Right ventricle myocardium (tissue), 1 donor: Measurements from ENCODE around the genes MYO5A, ONECUT1 and TCF12.

- PRO-cap, 2 experiments: peak in 2 of 2 experiments; most common plus-strand start chr15:52529002 (in 2); most common minus-strand start chr15:52528880 (in 2)
Observed at GRCh38 chr15:52527975-52529105, at the start of gene MYO5A. Gene MYO5A, minus strand, starts transcription at chr15:52528880.

DNA sequence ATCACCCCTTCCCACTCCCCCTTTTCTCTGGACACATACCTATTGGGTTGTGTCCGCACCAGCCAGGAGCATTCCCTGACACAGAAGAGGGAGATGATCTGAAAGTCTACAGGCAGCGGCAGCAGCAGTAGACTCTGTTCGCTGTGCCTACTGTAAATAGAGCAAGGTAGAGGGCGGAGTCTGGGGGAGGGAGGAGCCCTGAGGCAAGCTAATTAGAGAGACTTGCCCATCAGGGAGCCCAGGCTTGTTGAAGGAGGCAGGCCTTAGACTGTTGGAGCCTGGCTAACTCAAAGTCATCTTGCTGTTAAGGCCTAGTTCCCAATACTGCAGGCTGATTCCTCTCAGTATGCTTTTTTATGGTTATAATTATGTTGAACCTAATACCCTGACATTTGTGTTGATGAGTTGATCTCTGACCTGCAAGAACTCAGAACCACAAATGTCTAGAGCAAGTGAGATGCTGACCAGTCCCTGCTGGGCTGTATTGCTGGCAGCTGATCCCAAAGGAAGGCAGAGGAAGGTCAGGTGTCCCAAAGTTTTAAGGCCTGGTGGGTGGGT is 30.6 kb upstream of the ATOSA start:
- PRO-cap, 2 experiments: no peak in any of the 2 experiments

- PRO-cap, 2 experiments: no peak in any of the 2 experiments
Observed at GRCh38 chr15:52710245-52710692, 31.1 kb upstream of the ATOSA start.

- PRO-cap, 2 experiments: peak in 1 of 2 experiments; most common plus-strand start chr15:52790445 (in 1); most common minus-strand start chr15:52790321 (in 1)
Observed at GRCh38 chr15:52789776-52790662, at the start of gene ONECUT1. Gene ONECUT1, minus strand, starts transcription at chr15:52790336.

DNA sequence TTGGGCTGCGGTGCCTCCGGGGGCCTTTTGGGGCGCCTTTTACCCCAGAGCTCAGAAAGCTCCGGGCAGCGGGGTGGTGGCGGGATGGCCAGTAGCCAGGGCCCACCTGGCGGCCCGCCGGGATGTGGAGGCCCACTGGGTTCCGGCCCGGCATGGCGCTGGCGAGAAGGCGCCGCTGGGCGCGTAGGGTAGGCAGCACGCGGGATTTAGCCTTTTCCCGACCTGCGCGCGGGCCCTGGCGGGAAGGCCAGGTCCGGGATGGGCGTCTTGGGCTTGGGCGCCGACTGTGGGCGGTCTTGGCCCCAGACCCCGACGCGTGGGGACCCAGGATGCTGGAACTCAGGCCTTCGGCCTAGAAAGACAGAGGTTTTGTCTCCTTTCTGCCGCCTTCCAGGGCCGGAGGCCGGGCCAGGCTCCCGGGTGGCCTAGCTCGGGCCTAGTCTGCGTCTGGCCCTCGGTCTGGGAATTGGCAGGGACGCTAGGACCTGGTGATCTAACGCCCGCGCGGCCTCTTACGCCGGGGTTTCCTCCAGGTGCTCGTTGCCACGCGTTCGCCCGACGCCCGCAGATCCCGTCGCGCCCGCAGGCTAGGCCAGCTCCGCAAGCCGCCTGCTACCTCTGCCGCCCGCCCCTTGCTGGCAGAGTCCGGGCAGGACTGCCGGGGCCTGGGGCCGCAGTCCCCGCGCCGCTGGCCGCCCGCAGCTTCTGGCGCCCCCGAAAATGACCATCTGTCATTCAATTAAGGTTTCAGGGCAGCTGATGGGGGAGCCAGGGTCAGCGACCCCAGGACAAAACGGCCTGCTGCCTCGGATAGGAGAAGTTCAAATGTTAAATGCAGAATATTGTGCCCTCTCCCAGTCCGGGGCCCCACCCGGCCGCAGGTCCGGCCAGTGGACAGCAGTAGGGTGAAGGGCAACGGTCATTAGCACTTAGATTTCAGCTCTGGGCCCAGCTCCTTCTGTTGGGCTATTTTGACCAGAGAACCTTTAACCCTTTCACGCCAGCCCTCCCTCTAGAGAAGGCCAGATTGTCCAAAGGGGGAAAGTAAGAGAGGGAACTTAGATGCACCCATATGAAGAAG is 15.8 kb upstream of the ONECUT1 start:
- PRO-cap, 2 experiments: no peak in any of the 2 experiments

DNA sequence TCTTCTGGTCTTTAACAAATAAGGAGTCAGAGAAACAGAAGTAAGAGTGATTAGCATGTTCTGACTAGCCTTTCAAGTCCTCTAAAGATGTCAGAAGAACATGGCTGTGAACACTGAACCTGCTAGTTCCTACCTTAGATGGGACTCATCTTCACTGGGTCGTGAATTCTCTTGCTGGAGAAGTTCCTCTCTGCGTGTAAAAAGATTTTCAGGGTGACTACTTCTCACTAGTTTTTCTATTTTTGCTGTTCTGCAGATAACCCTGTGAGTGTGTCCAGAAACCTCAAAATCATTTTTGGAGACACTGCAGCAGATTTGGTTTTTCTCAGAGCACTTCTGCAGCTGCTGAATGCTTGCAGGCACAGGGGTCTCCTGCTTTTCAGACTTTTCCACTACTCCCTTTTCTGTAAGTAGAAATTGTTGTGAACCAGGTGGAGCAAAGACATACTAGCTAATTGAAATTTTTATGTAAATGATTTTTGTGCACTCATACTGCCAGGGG is 185.4 kb upstream of the ONECUT1 start:
- PRO-cap, 2 experiments: no peak in any of the 2 experiments

- PRO-cap, 2 experiments: no peak in any of the 2 experiments
Observed at GRCh38 chr15:53030623-53031246, 240.6 kb upstream of the ONECUT1 start.

- PRO-cap, 2 experiments: no peak in any of the 2 experiments
Observed at GRCh38 chr15:53438508-53438987, 320.9 kb downstream of the WDR72 start.

DNA sequence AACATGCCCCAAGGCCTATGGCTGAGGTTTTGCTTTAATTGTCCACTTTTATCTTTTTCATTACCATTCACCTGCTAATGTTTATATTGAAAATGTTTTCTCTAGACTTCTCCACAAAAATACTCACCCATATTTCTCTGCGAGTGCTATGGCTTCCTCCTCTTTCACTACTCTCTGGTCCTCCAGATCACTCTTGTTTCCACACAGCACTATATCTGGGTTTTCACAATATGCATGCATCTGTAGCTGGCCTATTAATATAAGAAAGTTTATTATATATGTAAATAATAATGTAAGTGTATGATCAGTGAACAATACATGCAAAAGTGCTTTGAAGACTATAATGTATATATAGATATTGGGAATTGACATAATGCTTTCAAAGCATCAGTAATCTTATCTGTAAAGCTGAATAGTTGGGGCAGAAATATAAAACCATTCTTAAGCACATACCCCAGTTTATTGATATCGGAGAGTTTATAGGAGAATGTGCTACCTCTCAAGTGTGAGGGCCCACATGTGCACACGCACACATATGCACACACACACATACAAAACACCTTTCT is 27.1 kb upstream of the RSL24D1 start:
- PRO-cap, 2 experiments: no peak in any of the 2 experiments

- PRO-cap, 2 experiments: no peak in any of the 2 experiments
Observed at GRCh38 chr15:55372655-55373200, 35.4 kb downstream of the CCPG1 start.

GRCh38 chr15:55401163-55401744 is 6.9 kb downstream of the CCPG1 start:
- PRO-cap, 2 experiments: no peak in any of the 2 experiments

- PRO-cap, 2 experiments: no peak in any of the 2 experiments
Observed at GRCh38 chr15:55916971-55917535, 76.4 kb downstream of the NEDD4 start.

DNA sequence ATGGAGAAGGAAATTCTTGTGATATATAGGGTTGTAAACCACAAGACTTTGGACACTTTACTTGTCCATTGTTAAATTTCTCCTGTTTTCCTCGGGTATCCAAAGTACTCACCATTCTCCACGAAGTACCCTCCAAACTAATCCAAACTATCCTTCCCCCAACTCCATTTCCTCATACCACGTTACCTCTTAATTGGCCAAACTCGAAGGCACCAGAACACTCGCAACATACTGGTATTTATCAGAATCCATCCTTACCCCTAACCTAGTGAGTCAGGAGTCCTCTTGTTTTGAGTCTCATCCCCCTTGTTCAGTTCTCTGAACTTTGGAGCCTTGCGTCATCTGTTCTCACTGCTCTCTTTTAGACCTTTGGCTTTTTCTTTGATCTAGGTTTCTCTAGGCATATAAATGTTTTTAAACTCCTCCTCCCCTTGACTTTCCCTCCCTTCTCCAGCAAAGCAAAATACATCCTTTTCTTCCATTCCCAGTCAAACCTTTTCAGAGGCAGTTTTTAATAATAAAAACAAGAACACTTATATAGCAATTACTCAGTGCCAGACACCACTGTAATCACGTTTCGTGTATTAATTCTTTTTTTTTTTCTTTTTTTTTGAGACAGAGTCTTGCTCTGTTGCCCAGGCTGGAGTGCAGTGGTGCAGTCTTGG is 40.9 kb downstream of the NEDD4 start:
- PRO-cap, 2 experiments: no peak in any of the 2 experiments

GRCh38 chr15:55992868-55993476 is 440 bp downstream of the NEDD4 start:
- PRO-cap, 2 experiments: peak in 2 of 2 experiments; most common plus-strand start chr15:55993412 (in 2); most common minus-strand start chr15:55993173 (in 2)

DNA sequence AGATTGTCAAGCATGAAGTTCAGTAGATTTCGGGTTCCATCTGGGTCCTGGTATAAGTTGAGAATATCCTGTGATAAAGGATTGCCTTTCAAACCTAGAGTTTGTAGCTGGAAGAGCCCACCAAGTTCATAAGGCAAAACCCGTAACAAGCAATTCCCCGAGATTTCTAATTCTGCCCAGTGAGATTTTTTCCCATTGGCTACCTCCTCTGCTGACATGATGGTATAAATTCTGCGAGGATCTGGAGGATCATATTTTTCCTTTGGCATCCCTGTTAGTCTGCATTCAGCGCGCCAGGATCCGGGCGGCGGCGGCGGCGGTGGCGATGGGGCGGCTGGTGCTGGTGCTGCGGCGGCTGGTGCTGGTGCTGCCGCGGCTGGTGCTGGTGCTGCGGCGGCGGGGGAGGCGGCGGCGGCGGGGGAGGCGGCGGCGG is 13.5 kb upstream of the NEDD4 start:
- PRO-cap, 2 experiments: no peak in any of the 2 experiments

GRCh38 chr15:56139115-56139605 is 104.5 kb downstream of the RFX7 start:
- PRO-cap, 2 experiments: no peak in any of the 2 experiments

- PRO-cap, 2 experiments: no peak in any of the 2 experiments
Observed at GRCh38 chr15:56176854-56177403, 66.8 kb downstream of the RFX7 start.

DNA sequence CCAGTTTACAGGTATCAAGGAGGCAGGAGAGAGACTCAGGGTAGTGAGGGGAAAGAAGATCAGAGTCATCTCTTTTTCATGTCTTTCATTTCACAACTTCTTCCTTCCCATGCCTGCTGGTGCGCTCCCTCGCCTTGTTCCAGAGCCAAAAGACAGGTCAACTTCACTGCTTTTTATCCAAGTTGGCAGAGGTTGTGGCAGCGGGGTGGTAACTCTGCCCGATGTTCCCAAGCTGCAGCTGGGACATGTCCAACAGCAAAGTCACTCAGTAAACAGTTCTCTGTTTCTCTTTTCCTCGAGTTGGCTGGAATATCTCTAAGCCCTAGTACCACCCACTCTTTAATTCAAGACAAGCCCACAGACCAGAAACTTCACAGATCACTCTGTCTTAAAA is 86.3 kb upstream of the TCF12 start:
- PRO-cap, 2 experiments: peak in 1 of 2 experiments; most common minus-strand start position 154 of the sequence (in 1)

DNA sequence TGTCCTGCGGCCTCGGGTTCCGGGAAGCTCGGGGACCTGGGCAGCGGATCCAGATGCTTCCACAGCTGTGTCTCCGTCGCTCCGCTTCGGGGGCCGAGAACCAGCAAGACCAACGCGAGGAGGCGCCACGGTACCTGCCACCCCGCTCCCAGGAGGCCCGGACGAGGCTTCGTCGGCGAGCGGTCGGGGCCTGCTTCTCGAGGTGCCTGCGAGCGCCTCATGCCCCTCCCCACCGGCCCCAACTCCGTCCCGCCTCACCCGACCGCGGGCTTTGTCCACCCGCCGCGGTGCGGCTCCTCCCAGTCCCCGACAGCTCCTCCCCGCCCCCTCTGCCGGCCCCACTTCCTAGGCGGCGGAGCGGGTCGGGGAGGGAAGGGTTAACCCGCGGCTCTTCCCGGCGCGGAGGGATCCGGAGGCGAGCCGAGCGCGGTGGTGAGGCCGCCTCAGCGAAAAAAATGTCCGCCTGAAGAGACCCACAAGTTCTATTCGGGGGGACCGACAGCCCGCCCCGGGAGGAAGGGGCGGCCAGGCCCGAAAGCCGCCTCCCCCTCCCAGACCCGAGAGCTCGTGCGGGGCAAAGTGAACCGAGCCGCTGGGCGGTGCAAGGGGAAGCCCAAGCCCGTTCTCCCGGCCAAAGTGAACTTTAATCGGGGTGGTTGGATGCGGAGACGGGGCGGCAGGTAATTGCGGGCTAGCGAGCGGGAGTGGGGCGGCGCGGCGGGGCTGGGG is at the start of gene TCF12:
Gene TCF12 (plus strand): TSS at position 418 of the 729 bp plus-strand sequence.
- PRO-cap, 2 experiments: peak in 2 of 2 experiments; most common plus-strand start position 449 of the sequence (in 2); most common minus-strand start position 221 of the sequence (in 1)

DNA sequence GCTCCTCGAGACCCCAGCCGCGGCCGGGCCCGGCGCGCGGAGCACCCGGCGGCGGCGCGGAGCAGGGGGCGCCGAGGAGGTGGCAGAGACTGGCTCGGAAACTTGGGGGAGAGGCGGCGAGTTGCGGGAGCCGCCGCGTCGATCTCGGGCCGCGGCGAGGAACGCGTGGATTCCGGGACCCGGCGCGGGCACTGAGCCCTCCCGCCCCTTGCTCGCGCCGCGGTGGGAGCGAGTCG is 1.0 kb downstream of the TCF12 start:
- PRO-cap, 2 experiments: no peak in any of the 2 experiments